Daoy (cell line): ENCODE measurements around a stretch of chr7.

DNA sequence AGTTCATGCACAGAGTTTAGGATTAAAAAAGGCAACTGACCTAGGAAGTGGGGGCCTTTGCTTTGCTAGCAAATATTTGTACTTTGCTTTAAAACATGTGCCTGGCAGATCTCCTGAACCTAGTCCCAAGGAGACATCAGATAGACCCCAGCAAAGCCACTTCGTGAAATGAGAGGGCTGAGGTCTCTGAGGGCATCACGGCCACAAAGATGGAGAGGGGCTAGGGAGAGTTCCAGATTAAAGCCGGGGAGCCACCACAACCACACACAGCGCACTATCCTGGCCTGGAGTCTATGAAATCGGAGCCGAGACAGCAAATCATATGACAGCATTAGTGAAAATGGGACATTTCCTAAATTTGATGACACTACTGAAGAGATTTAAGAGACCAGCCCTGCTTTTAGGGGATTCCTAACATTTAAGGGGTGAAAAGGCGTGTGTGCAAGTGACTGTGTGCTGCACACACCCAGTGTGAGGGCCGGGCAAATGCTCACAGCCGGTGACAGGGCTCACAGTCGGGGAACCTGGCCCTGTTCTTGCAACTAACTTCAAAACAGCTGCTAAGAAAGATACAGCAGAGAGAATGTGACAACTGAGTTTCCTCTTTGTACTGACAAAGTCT lies 49.7 kb downstream of the VIPR2 start:
- RAMPAGE, long total RNA, result no peak

GRCh38 chr7:159097649-159098330 lies 46.9 kb downstream of the VIPR2 start:
- RAMPAGE, long total RNA, result no peak

- RAMPAGE, long total RNA, result no peak
These were observed 51.0 kb upstream of the VIPR2 start for GRCh38 chr7:159195583-159196234.